NALM6 (cell line): Measurements from ENCODE around the genes CATSPER2 and SPG11.

DNA sequence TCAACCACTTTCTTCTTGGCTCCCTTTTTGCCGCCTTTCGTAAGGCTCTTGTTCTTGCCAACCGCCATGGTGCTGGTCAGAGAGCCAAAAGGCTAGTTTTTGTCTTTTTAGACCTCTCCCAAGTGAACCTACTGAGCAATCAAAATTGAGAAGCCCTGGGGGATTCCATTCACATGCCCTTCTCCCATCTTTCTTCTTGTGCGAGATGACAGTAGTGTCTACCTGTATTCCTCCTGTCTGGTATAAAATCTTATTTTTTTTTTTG lies 10.5 kb upstream of the UBR1 start:
- PRO-cap, result no peak

DNA sequence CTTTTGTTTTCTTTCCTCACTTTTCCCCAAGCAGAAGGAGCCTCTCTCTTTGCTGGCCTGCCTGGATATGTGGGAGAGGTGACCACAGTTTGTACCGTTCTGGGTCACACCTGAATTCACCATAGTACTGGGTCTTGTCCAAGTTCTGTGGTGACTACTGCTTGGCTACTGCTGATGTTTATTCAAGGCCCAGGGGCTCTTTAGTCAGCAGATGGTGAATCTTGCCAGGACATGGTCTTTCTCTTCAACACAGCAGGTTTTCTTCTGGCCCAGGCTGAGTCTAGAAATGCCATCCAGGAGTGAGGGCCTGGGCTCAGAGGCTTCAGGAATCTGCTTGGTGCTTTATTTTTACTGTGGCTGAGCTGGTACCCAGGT lies 17.0 kb upstream of the CCNDBP1 start:
- PRO-cap, result no peak

DNA sequence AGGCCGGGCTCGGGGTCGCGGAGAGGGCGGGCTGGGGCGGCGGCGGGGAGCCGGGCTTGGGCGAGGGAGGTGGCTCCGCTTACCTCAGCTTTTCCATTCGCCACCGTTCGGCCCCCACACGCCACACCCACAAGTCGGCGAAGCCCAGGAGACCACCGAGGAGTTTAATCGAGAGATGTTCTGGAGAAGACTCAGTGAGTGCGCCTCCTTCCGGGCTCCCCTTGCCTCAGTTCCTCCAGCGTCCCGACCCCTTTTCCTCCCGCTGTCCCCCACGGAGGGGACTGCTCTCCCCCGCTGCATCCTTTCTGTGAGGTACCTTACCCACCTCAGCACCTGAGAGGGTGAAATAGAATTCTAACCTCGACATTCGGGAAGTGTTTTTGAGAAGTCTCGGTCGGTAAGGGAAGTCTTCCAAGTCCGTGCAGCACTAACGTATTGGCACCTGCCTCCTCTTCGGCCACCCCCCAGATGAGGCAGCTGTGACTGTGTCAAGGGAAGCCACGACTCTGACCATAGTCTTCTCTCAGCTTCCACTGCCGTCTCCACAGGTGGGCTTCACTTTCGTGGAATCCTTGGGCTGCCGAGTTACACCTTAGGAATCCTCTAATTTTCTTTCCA lies 592 bp downstream of the CCNDBP1 start:
- PRO-cap, result bidirectional peak, plus-strand start at position 171 of the sequence, minus-strand start at position 182 of the sequence; unidirectional peak, minus-strand start at position 470 of the sequence

GRCh38 chr15:43238163-43238530 lies 17.3 kb upstream of the EPB42 start:
- PRO-cap, result no peak

GRCh38 chr15:43331595-43332309 lies 1.3 kb downstream of the ADAL start:
- PRO-cap, result no peak

- PRO-cap, result no peak
Observed at GRCh38 chr15:43369528-43370153, 1.2 kb downstream of the ZSCAN29 start.

GRCh38 chr15:43516013-43516667 lies 1.3 kb upstream of the MAP1A start:
- PRO-cap, result no peak

DNA sequence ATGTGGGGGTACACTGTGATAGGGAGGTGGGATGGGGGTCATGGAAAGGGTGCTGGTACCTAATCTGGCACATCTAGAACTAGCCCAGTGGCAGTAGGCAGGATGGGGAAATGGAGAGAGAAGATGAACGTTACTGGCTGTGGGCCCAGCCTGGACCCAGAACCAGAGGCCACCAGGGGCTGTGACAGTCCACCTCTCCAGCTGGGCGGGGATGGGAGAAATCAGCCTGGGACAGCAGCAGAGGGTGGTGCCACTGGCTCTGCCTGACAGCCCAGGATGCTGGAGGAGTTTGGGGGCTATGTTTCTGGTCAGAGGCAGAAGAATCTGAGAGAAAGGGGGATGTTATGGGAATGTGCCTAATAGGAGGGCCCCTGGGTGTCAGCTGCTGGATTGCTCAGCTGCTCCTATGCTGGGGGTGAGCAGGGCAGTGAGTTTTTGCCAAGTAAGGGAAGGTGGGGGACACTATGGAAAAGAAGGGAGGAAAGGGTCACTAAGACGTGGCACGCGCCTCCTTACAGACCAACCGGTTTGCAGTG lies 387 bp downstream of the MAP1A start:
- PRO-cap, result no peak

GRCh38 chr15:43527684-43528700 lies 10.6 kb downstream of the MAP1A start:
- PRO-cap, result no peak

DNA sequence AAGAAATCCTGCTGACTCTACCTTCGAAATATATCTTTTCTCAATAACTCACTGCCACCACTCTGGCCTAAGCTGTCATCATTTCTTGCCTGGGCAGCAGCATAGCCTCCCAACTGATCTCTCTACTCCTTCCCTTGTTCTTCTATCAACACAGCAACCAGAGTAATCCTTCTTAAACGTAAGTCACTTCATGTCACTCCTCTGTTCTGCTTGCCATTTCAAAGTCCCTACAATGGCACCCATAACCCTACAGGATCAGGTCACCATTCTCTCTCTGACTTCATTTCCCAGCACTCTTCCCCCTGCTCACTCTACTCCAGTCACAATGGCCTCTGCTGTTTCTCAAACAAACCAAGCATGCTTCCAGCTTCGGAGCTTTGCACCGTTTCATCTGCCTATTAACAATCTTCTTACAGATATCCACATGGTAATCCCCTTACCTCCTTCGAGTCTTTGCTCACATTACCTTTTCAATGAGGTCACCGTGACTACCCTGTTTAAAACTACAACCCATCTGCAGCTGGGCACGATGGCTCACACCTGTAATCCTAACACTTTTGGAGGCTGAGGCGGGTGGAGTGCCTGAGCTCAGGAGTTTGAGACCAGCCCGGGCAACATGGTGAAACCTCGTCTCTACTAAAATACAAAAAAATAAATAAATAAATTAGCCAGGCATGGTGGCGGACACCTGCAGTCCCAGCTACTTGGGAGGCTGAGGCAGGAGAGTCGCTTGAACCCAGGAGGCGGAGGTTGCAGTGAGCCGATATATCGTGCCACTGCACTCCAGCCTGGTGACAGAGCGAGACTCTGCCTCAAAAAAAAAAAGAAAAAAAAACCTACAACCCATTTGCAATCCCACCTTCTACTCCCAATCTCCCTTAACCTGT lies 14.8 kb upstream of the STRC start:
- PRO-cap, result no peak

GRCh38 chr15:43648176-43649103 lies at the start of gene CATSPER2:
Gene CATSPER2, minus strand, starts transcription at chr15:43648844.
- PRO-cap, result no peak

GRCh38 chr15:43800782-43801454 lies 519 bp downstream of the HYPK start:
- PRO-cap, result no peak

- PRO-cap, result no peak
Observed at GRCh38 chr15:43930558-43930901, 103.7 kb downstream of the WDR76 start.

GRCh38 chr15:44038700-44039266 lies 156.3 kb downstream of the FRMD5 start:
- PRO-cap, result no peak

DNA sequence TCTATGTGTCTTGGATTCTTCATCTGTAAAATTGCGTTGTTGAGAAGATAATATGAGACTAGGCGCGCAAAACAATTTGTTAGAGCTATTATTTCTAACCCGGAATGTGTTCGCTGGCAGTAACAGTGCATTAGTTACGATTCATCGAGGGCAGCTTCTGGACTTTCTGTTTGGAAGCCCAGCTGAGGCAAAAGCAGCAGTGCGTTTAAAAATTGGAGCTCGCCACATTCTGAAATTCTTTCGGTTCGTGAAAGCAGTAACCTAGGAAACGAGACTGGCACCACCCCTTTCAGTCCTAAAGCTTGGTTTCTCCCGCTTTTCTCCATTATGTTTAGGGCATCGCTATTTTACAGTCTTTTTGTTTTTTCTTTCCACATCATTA lies 803 bp upstream of the GOLM2 start:
- PRO-cap, result bidirectional peak, plus-strand start at position 325 of the sequence, minus-strand start at position 159 of the sequence

- PRO-cap, result no peak
Observed at GRCh38 chr15:44555369-44555860, 18.5 kb downstream of the EIF3J start.

- PRO-cap, result bidirectional peak, plus-strand start at chr15:44663104, minus-strand start at chr15:44663079; bidirectional peak, plus-strand start at chr15:44663205, minus-strand start at chr15:44663136; bidirectional peak, plus-strand start at chr15:44663385, minus-strand start at chr15:44663447; bidirectional peak, plus-strand start at chr15:44663842, minus-strand start at chr15:44663662
Observed at GRCh38 chr15:44662999-44664066, at the start of gene SPG11. Gene SPG11, minus strand, starts transcription at chr15:44663662.

- PRO-cap, result bidirectional peak, plus-strand start at chr15:44712741, minus-strand start at chr15:44712684
Observed at GRCh38 chr15:44712362-44713297, 1.3 kb downstream of the B2M start.

DNA sequence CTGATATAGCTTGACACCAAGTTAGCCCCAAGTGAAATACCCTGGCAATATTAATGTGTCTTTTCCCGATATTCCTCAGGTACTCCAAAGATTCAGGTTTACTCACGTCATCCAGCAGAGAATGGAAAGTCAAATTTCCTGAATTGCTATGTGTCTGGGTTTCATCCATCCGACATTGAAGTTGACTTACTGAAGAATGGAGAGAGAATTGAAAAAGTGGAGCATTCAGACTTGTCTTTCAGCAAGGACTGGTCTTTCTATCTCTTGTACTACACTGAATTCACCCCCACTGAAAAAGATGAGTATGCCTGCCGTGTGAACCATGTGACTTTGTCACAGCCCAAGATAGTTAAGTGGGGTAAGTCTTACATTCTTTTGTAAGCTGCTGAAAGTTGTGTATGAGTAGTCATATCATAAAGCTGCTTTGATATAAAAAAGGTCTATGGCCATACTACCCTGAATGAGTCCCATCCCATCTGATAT lies 4.1 kb downstream of the B2M start:
- PRO-cap, result no peak

- PRO-cap, result no peak
Observed at GRCh38 chr15:45128676-45129662, 710 bp downstream of the DUOXA1 start.